Rectum (tissue), 1 donor: Measurements from ENCODE around the gene FRMD1.

- PRO-cap, result no peak
These were observed 13.5 kb downstream of the RAMACL start for GRCh38 chr6:166572693-166573583.

DNA sequence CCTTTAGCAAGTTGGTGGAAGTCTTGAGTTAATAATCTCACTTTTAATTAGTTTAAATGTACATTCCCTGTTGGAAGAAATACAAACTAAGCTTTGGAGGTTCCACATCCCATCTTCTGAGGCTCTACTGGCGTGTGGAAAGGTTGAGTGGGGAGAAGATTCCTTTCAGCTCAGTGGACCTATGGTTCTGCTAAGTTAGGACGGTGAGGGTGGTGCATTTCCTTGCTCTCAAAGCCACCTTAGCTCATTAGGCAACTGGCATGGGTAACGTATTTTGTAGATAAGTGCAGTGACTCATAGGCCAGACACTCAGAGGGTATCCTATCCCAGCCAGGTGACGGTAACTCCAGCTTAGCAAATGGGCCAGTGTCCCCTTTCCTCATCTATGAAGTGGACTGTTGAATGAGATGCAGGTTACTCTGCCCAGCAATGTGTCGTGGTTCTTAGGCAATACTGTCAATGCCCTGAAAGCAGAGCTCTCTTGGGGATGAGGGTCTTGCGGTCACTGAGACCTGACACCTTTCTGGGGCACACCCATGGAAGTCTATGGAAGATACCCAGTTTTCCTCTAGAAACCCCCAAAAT, 3.7 kb downstream of the RPS6KA2 start:
- PRO-cap, result no peak

DNA sequence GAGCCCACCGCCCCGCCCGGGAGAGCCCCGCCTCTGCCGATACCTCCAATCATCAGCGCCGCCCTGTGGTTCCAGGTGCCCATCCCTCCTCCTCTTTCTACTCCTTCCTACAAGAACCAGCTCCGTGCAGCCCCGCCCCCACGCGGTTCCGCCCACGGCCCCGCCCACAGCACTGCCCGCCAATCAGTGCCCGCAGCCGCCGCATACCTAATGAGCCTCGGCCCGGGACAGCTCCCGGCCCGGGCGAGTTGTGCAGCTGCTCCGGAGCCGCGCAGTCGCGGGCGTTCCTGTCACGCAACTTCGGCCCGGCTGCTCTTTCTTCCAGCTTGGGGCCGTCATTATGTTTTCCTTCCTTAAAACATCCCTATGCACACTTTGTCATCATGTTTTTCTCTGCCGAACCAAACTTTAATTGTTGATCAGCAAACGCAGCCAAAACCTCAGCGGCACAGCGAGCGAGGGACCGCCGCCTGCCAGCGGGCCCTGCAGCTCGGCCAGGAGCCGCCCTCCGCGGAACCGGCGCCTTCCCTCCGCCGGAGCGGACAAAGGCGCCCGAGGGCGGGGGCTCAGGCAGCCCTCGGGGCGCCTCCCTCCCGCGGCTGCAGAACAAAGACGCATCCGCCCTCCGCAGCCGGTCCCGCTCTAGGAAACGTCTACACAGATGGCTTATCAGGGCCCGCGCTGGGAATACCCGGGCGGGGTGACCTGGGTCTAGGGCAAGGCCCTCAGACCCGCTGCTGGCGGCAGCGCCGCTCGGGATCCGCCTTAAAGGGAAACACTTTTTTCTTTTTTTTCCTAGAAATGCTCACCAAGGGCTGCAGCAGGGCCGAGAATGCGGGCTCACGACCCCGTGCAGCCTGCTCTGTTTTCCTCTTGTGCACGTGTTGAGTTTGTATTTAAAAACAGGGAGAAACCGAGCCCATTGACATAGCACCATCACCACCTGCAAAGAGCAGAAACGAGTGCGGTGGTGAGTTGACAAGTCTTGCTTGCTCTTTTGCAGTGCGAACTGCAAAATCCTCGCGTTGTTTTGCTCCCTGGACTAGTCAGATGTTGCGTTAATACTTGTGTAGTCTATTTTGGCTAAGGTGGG, 724 bp upstream of the RPS6KA2 start:
- PRO-cap, result bidirectional peak, plus-strand start at position 246 of the sequence, minus-strand start at position 84 of the sequence; bidirectional peak, plus-strand start at position 615 of the sequence, minus-strand start at position 544 of the sequence

DNA sequence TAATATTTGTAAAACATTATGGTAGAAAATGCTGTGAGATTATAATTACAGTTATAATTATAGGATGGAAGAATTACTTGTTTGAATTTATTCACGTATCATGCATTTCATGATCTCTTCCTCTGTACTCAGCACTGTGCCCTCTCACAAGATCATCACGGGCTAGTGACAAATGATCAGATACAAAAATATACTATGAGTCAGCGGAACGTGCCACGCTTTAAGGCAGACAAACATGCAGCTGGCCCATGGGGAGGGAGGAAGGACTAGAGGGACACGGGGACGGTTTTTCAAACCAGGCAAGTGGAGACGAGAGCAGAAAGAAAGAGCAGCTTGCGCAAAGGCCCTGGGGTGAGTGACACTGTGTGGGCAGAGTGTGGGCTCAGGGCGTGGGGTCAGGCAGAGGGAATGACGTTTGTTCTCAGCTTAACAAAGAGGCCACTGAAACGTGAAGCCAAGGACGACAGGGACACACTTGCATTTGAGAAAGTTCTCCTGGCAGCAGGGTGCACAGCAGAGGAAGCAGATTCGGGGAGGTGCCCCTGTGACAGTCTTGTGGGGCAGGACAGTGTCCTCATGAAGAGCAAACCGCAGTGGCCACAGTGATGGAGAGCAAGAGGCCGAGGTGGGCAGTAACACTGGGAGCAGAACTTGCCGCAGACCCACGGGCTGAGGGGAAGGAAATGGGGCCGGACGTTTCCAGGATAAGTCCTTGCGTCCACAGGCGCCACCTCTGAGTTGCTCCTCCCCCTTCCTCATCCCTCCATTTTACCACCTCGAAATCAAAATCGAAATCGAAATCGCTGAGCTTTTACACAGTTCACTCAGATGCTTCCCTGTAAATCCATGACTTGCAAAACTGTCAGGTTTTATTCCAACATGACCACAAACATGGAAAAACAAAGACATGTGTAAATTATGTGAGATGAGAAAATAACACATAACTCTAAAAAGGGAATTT, 6.9 kb upstream of the RPS6KA2 start:
- PRO-cap, result no peak

- PRO-cap, result unidirectional peak, minus-strand start at chr6:166678523; unidirectional peak, minus-strand start at chr6:166678595
These were observed 51.4 kb upstream of the RPS6KA2 start for GRCh38 chr6:166678286-166679037.

- PRO-cap, result unidirectional peak, minus-strand start at chr6:166745160
These were observed 117.8 kb upstream of the RPS6KA2 start for GRCh38 chr6:166744915-166745225.

- PRO-cap, result no peak
These were observed 161.7 kb upstream of the RPS6KA2 start for GRCh38 chr6:166788871-166789087.

- PRO-cap, result no peak
These were observed 24.1 kb upstream of the CCR6 start for GRCh38 chr6:167098793-167099292.

DNA sequence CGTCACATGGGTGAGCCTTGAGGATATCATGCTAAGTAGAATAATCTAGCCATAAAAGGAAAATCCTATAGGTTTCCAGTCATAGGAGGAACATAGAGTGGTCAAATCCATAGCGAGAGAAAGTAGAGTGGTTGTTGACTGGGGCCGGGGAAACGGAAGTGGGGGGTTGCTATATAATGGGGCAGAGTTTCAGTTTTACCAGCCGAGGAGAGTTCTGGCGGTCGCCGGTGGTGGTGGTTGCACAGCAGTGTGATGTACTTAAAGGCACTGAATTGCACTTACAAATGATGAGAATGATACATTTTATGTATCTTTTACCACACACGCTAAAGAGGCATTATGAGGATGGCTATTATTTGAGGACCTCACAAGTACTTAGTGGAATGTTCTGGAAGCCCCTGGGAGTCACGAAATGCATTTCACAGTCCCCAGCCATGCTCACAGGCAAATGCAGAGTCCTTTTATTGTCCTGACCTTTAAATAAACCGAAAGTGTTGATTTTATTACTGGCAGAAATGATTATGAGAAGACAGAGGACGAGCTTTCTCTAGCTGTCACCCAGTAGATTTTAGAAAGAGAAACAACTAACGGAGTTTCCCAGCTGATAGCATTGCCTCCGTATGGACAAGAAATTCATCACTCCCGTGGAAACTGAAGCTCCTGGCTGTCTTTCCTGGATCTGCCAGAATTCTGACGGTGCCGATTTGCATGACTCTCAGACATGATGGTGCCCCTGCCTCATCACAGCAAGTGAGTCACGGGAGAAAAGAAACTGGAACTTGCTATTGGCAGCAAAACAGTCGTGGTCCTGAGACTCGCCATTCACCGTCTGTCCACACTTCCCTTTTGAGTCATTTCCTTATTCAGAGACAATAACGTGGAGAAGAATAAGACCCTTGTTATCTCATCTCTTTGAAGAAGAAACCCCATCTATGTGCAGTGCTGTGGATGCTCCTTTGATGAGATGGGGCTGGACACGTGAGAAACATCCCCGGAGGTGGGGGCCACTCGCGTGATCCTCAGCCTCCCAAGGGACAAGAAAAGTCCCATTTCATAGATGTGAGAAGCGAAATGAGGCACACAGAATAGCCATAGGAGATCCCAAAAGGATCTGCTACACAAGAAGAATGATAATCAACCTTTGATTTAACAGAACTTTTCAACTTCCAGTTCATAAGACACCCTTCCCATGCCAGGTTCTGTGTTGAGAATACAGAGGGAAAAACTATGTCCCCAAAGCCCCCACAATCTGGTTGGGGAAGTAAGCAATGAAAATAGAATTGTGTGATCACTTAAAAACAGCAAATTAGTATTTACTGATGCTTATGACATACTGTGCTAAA, 4.4 kb downstream of the GPR31 start:
- PRO-cap, result unidirectional peak, plus-strand start at position 201 of the sequence; unidirectional peak, minus-strand start at position 681 of the sequence; unidirectional peak, minus-strand start at position 723 of the sequence

GRCh38 chr6:167227720-167228375, 63.3 kb upstream of the UNC93A start:
- PRO-cap, result no peak

DNA sequence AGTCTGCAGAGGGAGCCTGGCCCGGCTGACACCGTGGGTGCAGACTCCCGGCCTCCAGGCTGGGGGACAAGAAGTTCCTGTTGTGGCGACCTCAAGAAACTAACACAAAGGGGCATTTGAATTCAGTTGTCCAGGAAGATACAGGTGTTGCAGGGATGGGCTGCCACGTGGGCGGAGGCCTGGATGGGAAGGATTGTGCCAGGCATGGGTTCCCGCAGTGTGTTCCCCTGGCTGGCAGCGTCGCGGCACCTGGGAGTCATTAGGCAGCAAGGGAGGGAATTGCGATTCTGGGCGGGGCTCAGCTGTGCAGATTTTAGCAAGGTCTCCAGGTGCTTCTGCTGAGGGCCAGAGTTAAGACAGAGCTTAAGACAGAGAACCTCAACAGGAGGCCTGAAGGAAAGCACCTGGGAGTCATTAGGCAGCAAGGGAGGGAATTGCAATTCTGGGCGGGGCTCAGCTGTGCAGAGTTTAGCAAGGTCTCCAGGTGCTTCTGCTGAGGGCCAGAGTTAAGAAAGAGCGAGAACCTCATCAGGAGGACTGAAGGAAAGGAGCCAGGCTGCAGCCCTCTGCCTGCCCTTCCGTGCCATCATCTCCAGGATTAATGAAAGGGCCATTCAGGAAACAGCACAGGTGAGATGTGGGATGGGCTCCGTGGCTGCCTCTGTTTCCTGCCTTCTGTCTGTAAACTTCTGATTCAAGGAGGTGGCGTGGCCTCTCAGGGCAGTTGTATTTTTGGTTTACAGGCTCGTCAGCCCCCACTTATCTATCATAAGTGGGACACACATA, 20.1 kb upstream of the UNC93A start:
- PRO-cap, result no peak

GRCh38 chr6:167398286-167398926, 73.5 kb downstream of the TTLL2 start:
- PRO-cap, result no peak

DNA sequence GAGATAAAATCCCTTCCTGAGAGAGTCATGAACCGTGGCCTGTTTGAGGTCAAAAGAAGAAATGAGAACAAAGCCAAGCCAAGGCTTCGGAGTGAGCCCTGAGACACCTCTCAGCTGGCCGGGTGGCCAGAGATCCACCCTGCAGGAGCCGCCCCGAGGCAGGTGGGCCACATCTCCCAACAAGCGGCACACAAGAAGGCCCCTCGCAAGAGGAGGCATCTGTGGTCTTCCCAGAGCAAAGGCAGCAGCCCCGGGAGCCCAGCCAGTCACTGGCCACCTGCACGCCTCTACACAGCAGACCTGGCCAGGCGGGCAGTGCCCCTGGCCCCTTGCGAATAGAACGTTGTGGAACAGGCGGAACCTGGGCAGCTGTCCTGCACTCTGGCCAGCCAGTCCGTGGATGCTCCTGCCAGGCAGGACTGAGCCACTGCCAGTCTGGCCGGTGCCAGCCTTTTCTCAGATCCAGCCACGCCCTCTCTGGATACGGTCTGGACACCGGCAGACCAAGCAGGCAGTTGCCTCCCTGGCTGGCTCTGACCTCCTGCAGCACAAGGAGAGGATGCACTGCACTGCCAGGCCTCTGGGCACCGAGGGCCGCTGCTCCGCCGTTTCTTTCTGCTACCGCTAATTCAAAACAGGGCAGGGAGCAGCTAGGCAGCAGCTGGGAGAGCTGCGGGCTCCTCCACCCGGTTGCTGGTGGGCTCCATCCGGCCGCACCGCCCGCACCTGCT, 30.7 kb upstream of the AFDN start:
- PRO-cap, result bidirectional peak, plus-strand start at position 514 of the sequence, minus-strand start at position 396 of the sequence

DNA sequence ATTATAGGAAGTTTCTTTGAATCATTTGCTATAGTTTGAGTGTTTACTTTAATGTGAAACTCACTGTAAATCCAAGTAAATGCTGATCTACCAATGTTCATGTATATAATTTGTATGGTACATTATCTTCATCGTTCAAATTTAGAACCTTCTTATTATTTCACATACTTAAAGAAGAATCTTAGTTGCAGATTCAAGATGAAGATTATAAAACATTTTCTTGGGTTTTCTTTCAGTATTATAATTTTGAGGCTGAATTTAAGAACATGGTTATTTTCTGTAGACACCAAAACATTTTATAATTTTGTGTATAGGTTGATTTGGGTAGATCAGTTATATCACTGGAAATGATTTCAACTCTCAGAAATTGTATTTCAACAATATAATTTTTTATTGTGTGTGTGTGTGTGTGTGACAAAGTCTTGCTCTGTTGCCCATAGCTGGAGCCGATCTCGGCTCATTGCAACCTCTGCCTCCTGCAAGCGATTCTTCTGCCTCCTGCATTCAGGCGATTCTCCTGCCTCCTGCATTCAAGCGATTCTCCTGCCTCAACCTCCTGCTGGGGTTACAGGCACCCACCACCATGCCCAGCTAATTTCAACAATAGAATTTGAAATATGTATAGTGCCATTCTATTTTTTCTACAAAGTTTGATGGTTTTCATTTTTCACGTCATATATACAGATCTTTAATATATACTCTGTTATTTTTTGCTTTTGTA, 23.9 kb downstream of the AFDN start:
- PRO-cap, result no peak

DNA sequence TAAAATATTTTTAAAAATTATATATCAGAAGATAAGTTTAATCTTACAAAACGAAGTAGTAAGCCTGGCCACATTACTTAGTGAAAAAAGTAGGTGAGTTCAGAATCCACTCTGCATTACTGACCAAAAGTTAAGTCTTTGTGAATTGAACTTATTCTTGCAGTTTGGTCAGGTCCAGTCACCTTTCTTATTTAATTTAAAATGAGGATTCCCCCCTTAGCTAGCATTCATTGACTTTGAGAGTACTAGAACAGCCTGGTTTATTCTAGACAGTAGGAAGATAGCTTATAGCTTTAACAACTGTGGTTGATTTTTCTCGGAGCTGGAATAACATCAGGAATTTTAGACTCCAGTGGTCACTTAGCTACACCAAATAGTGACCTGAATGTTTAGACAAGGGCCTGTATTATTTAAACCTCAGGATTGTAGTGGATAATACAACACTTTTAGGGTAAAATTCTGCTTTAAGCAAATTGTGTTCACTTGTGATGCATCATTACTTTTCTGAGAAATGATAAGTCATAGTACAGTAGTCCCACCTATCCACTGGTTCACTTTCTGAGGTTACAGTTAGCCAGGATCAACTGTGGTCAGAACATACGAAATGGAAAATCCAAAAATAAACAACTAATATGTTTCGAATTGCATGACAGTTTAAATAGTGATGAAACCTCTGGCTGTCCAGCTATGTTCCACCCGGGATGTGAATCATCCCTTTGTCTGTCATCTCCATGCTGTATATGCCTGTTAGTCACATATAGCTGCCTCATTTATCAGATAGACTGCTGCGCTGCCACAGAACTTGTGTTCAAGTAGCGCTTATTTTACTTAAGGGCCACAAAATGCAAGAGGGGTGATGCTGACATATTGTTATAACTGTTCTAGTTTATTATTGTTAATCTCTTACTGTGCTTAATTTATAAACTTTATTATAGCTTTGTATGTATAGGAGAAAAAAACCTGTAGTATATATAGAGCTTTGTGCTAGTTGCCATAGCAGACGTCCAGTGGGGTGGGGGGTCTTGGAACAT, 29.0 kb downstream of the AFDN start:
- PRO-cap, result no peak

DNA sequence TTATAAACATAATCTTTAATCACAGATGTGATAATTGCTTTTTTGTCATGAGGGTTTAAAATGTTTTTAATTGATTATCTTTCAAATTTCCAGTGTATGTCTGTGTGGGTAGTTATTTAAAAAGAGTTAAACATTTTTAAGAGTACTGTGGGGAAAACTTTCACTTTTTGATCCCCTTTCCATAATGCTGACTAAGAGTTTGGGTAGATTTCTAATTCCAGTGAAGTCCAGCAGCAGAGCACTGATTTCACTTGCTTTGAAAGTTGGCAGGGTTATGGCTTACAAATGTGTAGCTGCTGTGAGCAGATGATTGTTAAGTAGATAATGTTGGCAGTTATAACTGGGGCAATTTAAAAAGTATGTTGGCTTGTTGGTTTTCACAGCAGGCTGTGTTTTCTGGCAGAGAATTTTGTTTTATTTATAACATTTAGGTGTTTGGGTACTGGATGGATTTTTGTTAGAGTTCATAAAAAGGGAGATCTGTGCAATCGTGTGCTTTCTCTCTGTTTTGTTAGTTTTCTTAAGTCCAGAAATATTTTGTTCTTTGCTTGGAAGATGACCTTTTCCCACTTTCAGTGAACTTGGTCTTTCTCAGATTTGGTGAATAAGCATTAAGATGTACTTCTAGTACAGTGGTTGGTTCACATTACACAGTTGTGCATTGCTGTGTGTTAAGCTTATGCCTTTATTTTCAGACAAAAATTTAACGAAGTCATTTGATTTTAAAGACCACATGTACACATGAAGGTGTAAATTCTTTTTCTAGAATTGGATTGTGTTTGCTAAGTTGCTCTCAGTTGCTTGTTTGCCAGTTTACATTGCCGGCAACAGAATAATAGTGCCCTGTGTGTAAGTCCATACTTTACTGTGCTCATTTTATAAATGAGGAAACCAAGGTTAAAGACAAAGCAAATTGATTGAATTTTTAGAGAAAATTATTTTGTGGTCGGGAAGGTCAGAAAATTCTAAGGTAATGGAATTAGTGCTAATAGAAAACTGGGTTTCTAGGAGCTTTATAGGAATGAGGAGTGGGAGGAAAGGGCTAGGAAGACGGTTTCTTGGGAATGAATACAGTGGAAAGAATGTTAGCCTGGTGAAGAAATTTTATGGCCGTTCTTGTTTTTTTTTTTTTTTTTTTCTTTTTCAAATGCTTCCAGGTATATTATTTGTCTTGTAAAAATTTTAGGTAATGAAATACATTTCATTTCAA, 31.6 kb downstream of the AFDN start:
- PRO-cap, result no peak

DNA sequence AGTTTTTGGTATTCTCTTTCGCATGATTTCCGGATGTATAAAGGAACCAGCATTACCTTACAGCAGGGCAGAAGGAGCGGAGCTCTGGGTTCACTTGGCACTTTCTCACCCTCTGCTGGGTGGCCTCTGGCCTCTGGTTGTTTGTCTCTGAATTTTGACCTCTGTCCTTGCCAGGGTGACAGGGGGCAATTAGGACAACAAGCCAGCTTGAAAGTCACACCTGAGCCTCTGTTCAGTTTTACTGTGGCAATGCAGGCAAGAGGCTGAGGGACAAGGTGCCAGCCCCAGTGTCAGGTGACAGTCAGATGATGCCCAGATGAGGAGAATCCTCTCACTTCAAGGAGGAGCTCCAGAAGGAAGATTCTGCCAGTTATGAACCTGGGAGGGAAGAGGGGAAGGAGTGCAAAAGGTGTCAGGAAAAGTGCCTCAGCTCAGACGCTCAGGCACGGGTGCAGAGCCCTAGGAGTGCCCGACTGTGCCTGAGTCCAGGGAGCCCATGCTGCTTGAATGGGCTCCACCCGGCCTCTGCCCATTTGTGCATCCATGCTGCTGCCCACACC, 69.2 kb upstream of the KIF25 start:
- PRO-cap, result no peak

GRCh38 chr6:167998074-167998341, 537 bp downstream of the KIF25 start:
- PRO-cap, result unidirectional peak, minus-strand start at chr6:167998172

- PRO-cap, result bidirectional peak, plus-strand start at chr6:168079248, minus-strand start at chr6:168079163
These were observed at the start of gene FRMD1 for GRCh38 chr6:168078682-168079460. TSS of gene FRMD1 (minus strand) at chr6:168079212.

GRCh38 chr6:168315430-168316219, 4.0 kb downstream of the DACT2 start:
- PRO-cap, result no peak